Colic lymph node (tissue), 1 donor: ENCODE results near the gene POLR1E.

GRCh38 chr9:37485211-37486332 is at the start of gene POLR1E:
TSS of gene POLR1E (plus strand) at chr9:37485948.
- PRO-cap = bidirectional peak, plus-strand start at chr9:37486017, minus-strand start at chr9:37485857

DNA sequence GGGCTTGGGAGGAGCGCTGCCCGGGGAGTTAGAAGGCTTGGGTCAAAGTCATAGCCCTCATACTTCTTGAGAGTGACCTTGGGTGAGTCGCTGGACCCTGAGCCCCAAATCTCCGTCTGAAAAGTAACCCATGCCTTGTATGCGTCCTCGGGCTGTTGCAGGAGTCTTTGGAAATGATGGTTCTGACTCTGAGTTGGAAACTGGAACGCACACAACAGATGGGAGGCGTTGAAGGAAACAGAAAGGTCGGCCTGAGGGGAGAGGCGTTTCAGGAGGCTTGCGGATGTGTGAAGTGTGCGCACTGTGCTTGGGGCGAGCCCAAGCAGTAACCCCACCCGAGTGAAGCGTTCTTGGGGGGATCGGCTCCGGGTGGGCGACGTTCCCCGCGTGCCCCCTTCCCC is 721 bp upstream of the SLC25A51 start:
- PRO-cap = no peak

DNA sequence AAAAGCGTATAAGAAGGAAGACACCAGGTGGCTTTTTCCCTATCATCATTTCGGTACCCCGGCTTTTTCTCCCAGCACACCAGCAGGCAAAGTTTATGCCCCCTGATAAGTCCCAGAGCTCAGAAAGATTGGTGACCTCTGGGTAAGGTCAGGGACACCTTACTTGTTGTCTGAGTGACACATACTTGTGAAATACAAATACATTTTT is 4.6 kb upstream of the SLC25A51 start:
- PRO-cap = no peak

DNA sequence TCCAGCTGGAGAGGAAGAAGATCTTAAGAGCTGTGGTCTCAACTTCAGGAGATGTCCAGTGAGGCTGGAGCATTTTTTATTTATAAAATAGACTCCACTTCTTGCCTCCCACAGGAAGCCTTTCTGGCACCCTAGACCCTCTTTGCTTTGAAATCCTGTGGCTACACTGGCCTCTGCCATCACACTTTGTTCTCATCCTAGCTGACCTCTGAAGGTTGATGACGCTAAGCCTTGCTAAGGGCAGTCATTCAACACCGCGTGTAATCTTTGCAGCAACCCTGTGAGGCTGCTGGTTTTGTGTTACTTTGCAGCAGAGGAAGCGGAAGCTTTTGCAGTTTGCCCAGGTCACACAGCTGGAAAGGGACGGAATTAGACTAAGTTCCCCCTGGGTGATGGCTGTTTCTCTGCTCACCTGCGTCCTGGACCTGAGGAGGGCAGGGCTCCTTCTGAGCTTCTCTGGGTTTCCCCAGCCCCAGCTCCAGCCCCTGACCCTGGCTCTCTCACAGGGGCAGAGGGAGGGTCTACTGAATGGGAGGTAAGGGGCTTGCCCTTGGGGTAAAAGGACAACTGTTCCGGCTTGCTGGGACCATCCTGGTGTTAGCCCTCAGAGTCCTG is 7.3 kb upstream of the SLC25A51 start:
- PRO-cap = no peak

GRCh38 chr9:37998779-37999099 is 70.3 kb downstream of the SHB start:
- PRO-cap = no peak

- PRO-cap = no peak
These were observed 60.9 kb downstream of the SHB start for GRCh38 chr9:38008020-38008725.

GRCh38 chr9:38038399-38039260 is 30.4 kb downstream of the SHB start:
- PRO-cap = no peak

- PRO-cap = no peak
These were observed 24.9 kb downstream of the SHB start for GRCh38 chr9:38044049-38044537.

GRCh38 chr9:38195589-38195864 is 126.5 kb upstream of the SHB start:
- PRO-cap = no peak

GRCh38 chr9:38311247-38312199 is 81.0 kb upstream of the ALDH1B1 start:
- PRO-cap = no peak

DNA sequence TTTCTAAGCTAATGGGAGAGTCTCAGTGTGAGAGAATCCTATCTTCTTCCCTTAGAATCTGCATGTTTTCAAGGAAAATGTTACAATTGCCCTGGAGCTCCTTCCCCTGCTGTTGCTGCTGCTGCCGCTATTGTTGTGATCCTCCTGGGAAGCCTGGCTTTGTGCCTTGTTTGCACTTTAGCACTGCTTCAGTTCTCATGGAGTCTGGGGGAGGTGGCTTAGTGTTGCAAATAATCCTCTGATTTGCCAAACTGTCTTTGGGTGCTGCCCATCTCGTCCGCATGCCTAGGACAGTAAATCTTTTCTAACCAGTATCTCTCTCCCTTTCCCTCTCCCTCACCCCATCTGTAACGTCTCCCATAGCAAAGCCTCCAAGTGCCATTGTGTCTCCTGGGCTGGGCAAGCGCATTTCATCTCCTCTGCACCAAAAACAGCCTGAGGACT is 30.3 kb downstream of the FAM240B start:
- PRO-cap = no peak

GRCh38 chr9:40578904-40579497 is 549.5 kb downstream of the FOXD4L6 start:
- PRO-cap = no peak

DNA sequence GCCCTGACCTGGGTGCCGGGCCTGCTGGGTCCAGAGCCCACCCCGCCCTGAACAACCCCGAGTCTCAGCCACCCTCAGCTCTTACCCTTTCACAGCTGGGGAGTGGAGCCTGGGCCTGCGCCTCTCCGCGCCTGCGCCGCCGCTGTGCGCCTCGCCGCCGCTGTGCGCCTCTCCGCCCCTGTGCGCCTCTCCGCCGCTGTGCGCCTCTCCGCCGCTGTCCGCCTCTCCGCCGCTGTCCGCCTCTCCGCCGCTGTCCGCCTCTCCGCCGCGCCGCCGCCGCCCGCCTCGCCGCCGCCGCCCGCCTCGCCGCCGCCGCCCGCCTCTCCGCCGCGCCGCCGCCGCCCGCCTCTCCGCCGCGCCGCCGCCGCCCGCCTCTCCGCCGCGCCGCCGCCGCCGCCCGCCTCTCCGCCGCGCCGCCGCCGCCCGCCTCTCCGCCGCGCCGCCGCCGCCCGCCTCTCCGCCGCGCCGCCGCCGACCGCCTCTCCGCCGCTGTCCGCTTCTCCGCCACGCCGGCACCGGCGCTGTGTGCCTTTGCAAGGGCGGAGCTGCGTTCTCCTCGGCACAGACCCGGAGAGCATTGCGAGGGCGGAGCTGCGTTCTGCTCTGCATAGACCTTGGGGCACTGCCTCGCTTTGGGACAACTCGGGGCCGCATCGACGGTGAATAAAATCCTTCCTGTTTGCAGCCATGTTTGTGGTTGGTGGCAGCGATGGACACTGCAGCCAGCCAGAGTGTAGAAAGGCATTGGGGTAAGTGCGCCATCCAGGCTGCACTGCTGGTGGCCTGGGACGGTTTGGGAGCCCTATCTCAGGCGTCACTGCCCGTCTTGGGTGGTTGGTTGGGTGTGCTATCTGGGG is 544.2 kb downstream of the FOXD4L6 start:
- PRO-cap = no peak

DNA sequence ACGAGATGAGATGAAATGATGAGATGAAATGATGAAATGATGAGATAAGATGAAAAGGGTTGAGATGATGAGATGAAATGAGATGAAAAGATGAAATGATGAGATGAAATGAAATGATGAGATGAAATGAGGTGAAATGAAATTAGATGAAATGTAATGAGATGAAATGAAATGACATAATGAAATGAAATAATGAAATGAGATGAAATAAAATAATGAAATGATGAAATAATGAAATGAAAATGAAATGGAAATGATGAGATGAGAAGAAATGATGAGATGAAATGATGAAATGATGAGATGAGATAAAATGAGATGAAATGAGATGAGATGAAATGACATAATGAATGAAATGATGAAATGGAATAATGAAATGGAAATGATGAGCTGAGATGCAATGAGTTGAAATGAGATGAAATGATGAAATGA is 532.5 kb downstream of the FOXD4L6 start:
- PRO-cap = no peak

GRCh38 chr9:41358661-41358984 is 169.5 kb upstream of the ZNG1F start:
- PRO-cap = bidirectional peak, plus-strand start at chr9:41358913, minus-strand start at chr9:41358778

- PRO-cap = no peak
These were observed 170.0 kb upstream of the ZNG1F start for GRCh38 chr9:41359079-41359630.

- PRO-cap = no peak
These were observed 182.3 kb downstream of the SPATA31A6 start for GRCh38 chr9:42365745-42366089.

DNA sequence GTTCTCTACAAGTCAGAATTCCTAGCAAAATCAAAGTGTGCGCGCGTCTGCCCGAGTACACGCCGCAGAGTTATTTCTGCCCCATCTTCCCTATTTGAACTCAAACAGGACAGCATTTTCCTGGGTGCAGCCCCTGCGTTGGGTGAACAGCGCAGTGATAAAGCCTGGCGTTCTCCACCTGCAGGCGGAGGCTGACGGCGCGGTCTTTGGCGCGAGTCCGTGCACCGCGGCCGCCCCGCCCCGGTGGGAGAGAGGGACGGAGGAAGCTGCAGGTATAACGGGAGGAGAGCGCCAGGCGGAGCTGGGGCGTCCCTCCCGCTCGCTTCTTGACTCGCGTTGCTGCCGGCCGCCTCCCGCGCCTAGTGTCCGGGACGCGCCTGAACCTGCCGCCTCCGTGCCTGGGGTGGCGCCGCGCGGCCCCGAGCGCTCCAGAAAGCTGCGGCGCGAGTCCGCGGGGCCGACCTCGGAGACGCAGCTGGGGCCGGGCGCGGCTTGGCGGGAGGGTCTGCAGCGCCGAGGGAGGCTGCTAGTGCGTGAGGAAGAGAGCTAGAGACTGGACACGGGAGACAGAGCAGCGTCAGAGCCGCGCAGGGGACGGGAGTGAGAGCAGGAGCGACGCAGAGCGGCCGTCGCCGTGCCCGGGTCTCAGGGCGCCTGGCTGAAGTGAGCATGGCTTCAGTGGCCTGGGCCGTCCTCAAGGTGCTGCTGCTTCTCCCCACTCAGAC is 140.6 kb downstream of the SPATA31A7 start:
- PRO-cap = no peak

GRCh38 chr9:61555059-61555345 is 365.2 kb downstream of the SPATA31A7 start:
- PRO-cap = no peak

DNA sequence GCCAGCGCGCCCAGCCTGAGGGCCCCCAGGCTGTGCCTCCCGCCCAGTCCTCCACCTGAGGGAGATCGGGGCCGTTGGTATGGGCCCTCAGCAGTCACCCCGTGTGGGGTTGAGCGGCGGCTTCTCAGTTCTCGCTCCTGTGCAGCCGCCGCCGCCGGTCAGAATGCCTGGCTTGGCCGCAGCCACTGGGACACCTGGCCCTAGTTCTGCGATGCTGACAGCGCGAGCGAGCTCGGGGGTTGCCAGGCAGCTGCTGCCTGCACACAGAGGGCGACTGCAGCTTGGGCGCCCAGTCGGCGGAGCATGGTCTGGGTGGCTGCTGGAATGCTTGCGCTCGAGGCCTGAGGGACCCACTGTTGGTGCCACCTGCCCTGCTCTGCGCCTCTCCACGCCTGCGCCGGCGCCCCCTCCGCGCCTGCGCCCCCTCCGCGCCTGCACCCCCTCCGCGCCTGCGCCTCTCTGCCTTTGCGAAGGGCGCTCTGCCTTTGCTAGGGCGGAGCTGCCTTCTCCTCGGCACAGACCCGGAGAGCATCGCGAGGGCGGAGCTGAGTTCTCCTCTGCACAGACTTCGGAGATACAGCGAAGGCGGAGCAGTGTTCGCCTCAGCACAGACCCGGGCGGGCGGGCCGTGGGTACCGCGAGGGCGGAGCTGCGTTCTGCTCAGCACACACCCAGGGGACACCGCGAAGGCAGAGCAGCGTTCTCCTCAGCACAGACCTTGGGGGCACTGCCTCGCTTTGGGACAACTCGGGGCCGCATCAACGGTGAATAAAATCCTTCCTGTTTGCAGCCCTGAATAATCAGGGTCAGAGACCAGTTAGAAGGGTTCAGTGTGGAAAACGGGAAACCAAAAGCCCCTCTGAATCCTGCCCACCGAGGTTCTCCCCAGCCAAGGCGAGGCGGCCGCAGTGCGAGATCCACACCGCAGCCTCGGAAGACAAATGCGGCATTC is 1648.4 kb downstream of the SPATA31A7 start:
- PRO-cap = bidirectional peak, plus-strand start at position 513 of the sequence, minus-strand start at position 358 of the sequence; bidirectional peak, plus-strand start at position 674 of the sequence, minus-strand start at position 521 of the sequence